Upper lobe of left lung (tissue), 5 donors: ENCODE measurements around the gene MUC3A.

GRCh38 chr7:100586575-100586812, 366 bp downstream of the FBXO24 start:
- PRO-cap, 2 experiments = peak in 2 of 2 experiments; most common plus-strand start chr7:100586692 (in 2)
- RAMPAGE, long total RNA, 4 experiments = no peak in any of the 4 experiments

GRCh38 chr7:100604671-100604985, 2.5 kb downstream of the PCOLCE start:
- PRO-cap, 2 experiments = no peak in any of the 2 experiments
- RAMPAGE, long total RNA, 4 experiments = no peak in any of the 4 experiments

DNA sequence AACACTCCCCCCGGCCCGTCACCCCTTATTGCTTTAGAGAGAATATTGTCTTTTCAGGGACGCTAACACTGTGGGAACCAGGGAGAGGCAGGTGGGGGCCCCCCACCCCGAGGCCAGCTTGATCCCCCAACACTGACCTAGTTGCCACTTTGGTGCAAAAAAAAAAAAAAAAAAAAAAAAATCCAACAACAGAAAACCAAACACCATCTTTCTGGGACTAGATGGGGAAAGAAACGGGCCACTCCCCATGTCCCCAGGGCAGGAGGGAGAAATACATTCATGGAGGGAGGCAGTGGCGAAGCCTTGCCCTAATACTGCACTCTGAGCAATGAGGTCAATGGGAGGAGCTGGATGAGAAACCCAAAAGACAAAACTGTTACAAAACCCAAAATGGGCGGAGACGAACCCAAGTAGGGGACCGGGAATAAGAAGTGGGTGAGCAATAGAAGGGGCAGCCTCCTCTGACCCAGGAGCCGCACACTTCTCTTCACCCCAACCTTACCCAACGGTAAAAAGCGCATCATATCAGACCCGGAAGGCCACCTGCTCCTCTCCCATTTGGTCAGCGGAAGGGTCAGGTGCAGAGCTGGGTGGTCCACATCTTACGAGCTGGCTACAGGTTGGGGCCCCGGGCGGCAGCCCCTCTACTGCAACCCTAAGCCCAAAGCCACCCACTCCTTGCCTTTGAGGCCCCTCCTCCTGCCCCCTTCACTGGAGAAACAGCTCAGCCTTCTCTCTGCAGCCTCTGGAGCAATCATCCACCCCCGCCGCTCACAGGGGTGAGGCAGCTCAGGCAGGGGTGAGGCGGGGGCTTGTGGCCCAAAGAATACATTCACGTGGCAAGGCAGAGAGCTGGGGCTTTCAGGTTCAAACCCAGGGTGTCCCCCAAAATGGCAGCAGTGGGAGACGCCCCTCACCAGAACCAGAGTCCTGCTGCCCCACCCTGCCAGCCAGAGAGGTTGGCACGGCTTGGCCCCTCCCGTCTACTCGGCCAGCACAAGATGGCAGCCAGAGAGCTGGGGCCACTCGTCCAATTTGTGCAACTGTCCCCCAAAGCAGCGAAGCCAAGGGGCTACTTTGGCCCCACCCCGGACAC, 6.8 kb downstream of the GNB2 start:
- PRO-cap, 2 experiments = no peak in any of the 2 experiments
- RAMPAGE, long total RNA, 4 experiments = no peak in any of the 4 experiments

DNA sequence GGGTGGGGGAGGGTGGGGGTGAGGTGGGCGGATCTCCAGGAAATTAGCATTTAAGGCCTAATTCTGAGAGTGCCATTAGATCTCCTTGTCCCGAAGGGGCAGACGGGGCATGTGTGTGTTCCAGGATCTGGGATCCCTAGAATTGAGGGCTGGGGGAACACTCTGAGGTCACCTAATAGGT, 9.4 kb upstream of the EPHB4 start:
- PRO-cap, 2 experiments = no peak in any of the 2 experiments
- RAMPAGE, long total RNA, 4 experiments = no peak in any of the 4 experiments

DNA sequence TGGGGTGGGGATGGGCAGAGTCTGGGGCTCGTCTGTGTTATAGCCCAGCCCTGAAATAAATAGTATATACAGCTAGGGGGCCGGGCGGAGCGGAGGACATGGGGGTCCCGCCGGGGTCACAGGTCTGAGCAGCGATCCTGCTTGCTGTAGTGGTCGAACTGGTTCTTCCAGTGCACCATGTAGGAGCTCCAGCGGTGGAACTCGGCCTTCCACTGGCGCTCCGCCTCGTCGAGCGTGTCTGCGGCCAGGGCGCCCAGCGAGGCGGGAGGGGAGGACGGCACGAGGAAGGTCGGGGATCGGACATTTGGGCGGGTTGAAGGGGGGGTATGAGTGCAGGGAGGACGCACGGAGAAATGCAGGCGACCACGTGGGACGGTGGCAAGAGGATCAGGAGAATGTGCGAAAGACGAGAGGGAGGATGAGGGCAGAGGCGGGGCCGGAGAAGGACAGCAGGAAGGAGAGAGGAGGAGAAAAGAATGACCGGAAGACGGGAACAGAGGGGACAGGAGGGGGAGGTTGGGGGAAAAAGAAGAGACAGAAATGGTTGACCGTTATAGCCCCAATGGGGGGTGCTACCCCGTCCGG, 675 bp upstream of the UFSP1 start:
- PRO-cap, 2 experiments = peak in 1 of 2 experiments; most common plus-strand start position 311 of the sequence (in 1); most common minus-strand start position 214 of the sequence (in 1)
- RAMPAGE, long total RNA, 4 experiments = no peak in any of the 4 experiments

DNA sequence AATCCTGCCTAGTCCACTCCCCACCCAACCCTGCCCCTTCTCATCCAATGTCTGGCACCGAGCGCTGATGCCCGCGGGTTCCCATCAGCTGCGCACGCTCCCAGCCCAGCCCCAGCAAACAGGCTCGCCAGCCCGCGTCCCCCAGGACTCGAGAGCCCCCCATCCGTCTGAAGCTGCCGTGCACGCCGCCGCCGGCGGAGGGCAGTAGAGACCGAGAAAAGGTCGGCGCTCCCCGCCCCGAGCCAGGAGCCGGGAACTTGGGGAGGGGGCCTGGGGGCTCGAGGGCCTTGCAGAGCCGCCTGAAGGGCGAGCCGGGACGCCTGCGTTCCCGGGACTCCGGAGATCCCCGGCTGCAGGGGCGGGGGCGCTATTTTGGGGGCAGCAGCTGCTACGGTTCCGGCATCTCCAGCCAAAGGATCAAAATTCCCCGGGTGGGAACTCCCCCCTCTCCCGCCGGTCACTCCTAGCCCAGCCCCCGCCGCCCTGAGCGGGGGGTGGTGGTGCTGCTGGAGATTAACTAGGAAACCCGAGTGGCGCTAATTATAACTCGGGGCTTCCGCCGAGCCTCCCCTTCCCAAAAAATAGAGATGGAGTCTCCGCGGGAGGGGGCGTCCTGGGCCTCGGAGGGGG, 806 bp downstream of the ACHE start:
- PRO-cap, 2 experiments = no peak in any of the 2 experiments
- RAMPAGE, long total RNA, 4 experiments = no peak in any of the 4 experiments

DNA sequence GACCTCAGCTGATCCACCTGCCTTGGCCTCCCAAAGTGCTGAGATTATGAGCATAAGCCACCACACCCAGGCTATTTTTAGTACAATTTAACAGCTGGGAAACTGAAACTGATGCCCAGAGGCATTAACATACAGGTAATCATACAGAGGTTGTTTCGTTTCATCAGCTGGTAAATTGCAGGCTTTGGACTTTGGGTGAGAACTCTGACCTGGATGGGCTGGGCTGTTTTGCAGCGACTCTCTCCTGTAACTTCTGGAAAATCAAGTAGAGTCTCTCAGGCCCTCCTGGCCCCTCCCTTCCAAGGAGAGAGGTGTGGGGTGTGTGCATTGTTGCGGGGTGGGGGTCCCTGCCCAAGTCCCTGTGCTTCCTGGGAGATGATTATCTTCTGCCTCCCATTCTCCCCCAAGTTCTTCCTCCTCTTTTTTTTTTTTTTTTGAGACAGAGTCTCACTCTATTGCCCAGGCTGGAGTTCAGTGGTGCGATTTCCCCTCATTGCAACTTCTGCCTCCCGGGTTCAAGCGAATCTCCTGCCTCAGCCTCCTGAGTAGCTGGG, 6.4 kb upstream of the ACHE start:
- PRO-cap, 2 experiments = no peak in any of the 2 experiments
- RAMPAGE, long total RNA, 4 experiments = no peak in any of the 4 experiments

- PRO-cap, 2 experiments = no peak in any of the 2 experiments
- RAMPAGE, long total RNA, 4 experiments = start-site peak on the plus strand in 2 of 4 experiments, at chr7:100924449-100924537 at its widest, 24 to 28 reads per replicate; start-site peak on the minus strand in 3 of 4 experiments, at chr7:100924360-100924674 at its widest, 6 to 29 reads per replicate
Observed at GRCh38 chr7:100924191-100924899, 25.0 kb upstream of the MUC3A start.

- PRO-cap, 2 experiments = no peak in any of the 2 experiments
- RAMPAGE, long total RNA, 4 experiments = start-site peak on the plus strand in 2 of 4 experiments, at chr7:100949410-100949664 at its widest, 5 to 8 reads per replicate
Observed at GRCh38 chr7:100949053-100949707, at the start of gene MUC3A. MUC3A (plus strand) TSS chr7:100949534.

DNA sequence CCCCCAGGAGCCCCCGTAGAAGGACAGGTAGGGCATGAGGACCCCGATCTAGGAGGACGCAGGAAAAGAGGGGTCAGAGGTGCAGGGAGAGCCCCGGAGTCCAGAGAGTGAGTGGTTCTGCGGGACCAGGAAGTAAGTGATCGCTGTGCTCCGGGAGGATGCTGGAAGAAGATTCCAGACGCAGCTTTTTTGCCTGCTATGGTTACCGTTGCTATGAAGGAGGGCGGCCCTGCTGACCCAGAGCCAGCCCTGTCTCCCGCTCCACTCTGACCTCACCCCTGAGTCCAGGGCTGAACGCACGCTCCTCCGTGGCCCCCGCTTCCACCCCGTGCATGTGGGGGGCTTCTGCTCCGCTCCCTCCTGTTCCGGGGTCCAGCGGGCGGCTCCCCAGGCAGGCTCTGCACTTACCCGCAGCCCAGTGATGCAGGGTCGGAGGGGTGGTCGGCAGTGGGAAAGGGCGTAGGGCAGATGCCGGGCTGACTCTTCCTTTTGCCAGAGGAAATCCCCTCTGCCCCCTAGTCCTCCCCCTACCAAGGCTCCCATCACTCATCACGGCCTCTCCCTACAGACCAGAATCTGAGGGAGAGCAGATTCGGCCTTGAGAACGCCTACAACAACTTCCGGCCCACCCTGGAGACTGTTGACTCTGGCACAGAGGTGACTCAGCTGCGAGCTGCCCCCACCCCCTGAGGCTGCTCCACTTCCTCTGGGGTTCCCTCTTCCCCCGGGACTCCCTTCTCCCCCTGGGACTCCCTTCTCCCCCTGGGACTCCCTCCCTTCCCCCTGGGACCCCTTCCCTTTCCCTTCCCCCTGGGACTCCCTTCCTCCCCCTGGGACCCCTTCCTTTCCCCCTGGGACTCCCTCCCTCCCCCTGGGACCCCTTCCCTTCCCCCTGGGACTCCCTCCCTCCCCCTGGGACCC, 2.6 kb upstream of the MUC17 start:
- PRO-cap, 2 experiments = peak in 1 of 2 experiments; most common plus-strand start position 281 of the sequence (in 1); most common minus-strand start position 138 of the sequence (in 1)
- RAMPAGE, long total RNA, 4 experiments = start-site peak on the minus strand in 1 of 4 experiments, centred at position 576 of the sequence, 8 reads per replicate

DNA sequence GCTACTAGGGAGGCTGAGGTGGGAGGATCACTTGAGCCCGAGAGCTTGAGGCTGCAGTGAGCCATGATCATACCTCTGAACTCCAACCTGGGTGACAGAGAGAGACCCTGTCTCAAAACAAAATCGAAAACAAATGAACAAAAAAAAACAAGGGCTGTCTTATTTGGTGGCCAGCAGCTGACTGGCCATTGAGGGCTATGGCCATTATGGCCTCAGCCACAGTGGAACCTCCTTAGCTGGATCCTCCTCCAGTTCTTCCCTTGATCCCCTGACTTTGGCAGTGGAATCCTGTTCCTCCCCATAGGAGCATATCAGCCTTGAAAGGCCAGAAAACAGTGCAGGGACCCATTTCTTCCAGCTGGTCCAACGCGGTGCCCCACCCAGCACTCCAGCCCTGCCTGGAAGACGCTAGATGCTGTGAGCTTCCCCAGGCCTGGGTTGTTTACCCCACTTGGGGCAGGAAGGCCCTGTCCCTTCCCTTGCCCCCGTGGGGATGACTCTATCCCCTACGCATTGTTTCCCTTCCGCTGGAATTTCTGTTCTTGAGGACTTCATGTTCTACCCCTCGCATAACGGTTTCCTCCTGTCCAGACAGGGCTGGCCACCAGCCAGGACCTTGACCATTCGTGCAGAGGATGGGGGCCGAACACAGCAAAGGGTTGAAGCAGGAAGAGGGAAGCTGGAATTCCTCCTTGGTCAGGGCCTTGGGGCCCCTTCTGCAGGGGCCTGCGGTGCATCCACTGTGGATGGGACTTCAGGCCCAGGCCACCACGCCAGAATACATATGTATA, 14.8 kb upstream of the SERPINE1 start:
- PRO-cap, 2 experiments = peak in 1 of 2 experiments; most common plus-strand start position 623 of the sequence (in 1); most common minus-strand start position 400 of the sequence (in 1)
- RAMPAGE, long total RNA, 4 experiments = no peak in any of the 4 experiments

- PRO-cap, 2 experiments = peak in 1 of 2 experiments; most common plus-strand start chr7:101138703 (in 1); most common minus-strand start chr7:101138330 (in 1)
- RAMPAGE, long total RNA, 4 experiments = no peak in any of the 4 experiments
Observed at GRCh38 chr7:101138084-101138951, 11.4 kb downstream of the SERPINE1 start.

DNA sequence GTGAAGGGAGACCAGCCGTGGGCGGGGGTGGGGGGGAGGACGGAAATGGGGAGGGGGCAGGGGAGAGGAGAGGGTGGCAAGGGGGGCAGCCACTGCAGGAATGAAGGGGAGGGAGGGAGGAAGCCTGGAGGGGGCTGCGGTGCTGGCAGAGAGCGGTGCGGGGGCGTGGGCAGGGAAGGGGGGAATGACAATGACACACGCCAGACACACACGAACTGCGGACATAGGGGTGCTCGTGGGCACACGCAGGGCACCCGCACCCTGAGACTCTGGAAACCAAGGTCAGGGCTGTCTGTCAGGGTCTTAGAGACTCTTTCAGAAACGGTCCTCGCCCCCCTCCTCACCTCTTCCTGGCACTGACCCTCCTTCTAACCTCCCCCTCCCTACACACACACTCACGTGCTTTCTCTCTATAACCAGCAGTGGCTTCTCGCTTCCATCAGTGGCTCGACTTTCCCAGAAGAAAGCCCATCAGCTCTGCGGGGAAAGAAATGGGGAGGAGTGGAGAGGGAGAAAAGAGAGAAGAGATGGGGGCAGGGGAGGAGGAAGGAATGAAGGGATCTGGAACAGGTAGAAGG, 1.5 kb upstream of the VGF start:
- PRO-cap, 2 experiments = no peak in any of the 2 experiments
- RAMPAGE, long total RNA, 4 experiments = no peak in any of the 4 experiments

DNA sequence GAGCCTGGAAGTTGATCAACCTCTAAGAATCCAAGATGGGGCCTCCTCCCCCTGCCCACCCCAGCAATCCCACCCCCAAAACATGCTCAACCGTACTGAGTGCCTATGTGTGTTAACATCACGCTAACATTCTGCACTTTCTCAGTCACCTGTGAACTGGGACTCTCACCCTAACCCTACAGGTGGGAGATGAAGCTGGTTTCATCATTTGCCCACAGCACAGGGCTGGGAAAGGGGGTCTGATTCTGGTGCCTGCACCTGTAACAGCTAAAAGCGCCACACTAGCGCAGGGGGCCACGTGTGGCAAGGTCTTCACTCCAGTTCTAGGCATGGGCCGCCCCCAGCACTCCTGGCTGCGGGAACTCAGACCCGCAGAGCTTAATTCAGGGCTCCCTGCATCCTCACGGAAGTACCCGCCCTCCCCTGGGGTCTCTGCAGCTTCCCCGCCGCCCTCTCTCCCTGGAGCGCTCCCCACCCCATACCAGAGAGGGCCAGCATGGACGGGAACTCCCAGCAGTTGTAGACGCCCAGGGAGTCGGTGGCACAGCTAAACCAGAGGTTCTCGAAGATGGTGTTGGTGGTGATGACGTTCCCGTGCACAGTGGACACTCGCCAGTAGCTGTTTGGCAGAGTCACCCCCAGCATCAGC, 595 bp downstream of the CLDN15 start:
- PRO-cap, 2 experiments = no peak in any of the 2 experiments
- RAMPAGE, long total RNA, 4 experiments = no peak in any of the 4 experiments

GRCh38 chr7:101239070-101240155, 1.8 kb upstream of the CLDN15 start:
- PRO-cap, 2 experiments = peak in 1 of 2 experiments; most common plus-strand start chr7:101239289 (in 1); most common minus-strand start chr7:101239195 (in 1)
- RAMPAGE, long total RNA, 4 experiments = no peak in any of the 4 experiments

GRCh38 chr7:101733488-101734503, 83.6 kb upstream of the CUX1 start:
- PRO-cap, 2 experiments = no peak in any of the 2 experiments
- RAMPAGE, long total RNA, 4 experiments = no peak in any of the 4 experiments

DNA sequence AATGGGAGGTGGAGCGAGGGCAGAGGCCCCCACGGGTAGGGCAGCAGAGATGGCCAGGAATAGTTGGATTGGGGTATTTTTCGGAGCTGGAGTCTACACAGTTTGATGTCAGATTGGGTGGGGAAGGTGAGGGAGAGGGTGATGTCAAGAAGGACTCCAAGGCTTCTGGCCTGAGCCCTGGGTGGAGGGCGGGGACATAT, 78.2 kb upstream of the CUX1 start:
- PRO-cap, 2 experiments = peak in 1 of 2 experiments; most common plus-strand start position 77 of the sequence (in 1)
- RAMPAGE, long total RNA, 4 experiments = no peak in any of the 4 experiments

- PRO-cap, 2 experiments = no peak in any of the 2 experiments
- RAMPAGE, long total RNA, 4 experiments = no peak in any of the 4 experiments
Observed at GRCh38 chr7:101813994-101814504, 3.4 kb upstream of the CUX1 start.

GRCh38 chr7:101818599-101819342, 1.3 kb downstream of the CUX1 start:
- PRO-cap, 2 experiments = no peak in any of the 2 experiments
- RAMPAGE, long total RNA, 4 experiments = no peak in any of the 4 experiments

DNA sequence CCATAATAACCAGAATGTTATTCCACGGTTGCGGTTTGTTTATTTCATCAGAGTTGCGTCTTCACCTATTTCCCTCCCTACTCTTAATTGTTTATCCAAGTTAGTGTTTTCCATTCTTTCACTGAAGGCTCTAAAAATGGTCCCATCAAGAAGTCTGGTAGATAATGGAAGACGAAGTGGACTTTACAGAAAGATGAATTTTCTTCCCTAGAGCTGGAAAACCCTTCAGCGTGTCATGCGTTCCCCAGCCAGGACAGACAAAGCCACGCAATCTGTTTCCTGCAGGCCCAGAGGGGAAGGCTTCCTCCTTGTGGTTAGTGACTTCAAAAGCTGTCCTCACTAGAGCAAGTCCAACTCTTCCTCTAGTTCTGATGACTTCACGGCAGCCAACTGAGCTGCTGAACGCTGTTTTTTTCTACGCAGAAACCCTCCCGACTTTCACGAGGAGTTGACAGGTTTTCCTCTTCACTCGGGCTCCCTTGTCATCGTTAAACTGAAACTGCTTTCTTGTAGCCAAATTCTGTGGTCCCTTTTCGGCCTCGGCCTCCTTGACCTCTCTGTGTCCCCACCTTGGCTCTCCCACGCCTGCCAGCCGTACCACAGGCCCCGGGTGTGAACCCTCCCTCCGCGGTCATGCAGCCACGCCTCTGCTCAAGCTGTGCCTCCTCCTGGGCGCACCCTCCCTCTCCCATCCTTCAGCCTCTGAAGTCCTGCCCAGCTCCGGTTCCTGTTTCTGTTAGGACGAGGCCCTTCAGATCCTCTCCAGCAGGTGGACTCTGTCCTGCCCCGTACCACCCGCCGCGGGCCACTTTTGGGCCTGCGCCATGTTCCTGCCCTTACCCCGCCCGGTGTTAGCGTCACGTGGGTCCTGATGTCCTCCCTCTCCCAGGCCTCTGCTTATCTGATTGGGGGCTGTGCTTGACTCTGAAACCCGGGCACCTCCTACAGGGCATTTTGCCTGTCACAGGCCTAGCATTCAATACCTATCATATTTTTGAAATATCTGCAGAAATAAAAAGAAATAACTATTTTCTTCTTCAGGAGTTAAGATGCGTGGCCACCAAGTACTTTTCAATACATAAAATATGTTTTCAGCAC, 39.2 kb downstream of the CUX1 start:
- PRO-cap, 2 experiments = peak in 2 of 2 experiments; most common plus-strand start position 353 of the sequence (in 1); most common minus-strand start position 259 of the sequence (in 1)
- RAMPAGE, long total RNA, 4 experiments = start-site peak on the plus strand in 1 of 4 experiments, centred at position 319 of the sequence, 9 reads per replicate